Neural crest cell (in vitro differentiated cells): ENCODE measurements around a stretch of chr1.

- PRO-cap = no peak
These were observed 31.8 kb upstream of the CD2 start for GRCh38 chr1:116722395-116722770.

DNA sequence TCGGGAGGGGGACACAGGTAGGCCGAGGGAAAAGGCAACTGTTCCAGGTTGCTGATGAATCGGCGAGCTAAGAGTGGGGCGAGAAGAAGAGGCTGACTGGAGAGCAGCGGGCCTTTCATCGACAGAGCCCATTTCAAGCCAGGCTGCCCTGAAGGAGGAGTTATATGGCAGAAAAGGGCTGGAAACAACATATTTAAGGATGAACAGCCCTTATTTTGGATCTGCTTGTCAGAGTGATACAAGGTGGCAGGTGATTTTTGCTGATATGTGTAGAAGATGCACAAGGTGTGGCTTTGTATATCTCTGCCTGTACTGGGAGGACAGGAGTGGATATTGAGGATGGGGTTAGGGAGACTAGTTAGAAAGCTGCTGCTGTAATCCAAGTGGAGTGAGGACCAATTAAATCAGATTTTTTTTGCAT lies 1.0 kb downstream of the CD2 start:
- PRO-cap = no peak

DNA sequence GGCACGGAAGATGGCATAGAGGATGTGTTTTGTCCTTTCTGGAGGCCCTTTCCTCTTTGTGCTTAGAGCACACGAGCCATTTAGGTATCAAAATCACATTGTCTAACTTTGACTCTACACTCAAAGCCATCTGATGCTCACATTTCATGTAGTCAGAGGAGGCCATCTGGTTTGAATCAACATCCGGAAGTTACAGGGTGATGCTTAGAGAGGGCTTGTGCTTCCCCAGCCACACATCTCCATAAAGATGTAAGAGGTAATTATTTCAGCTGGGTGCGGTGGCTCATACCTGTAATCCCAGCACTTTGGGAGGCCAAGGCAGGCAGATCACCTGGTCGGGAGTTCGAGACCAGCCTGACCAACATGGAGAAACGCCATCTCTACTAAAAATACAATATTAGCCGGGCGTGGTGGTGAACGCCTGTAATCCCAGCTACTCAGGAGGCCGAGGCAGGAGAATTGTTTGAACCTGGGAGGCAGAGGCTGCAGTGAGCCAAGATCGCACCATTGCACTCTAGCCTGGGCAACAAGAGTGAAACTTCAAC lies 12.9 kb downstream of the CD2 start:
- PRO-cap = no peak

DNA sequence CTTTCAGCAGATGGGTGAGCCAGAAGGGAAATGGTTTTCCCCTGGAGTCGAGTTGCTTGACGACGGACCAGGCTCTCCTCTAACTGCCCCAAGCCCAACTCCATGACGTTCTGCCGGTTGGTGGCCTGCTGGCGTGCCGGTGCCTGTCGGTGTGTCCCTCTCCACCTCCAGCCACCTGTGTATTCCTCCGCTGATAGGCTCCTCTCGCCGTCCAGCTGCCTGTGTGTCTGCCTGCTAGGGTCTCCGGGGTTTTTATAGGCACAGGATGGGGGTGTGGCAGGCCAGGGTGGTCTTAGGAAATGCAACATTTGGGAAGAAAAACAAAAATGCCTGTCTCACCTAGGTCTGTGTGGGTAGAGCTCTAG lies 34.3 kb upstream of the PTGFRN start:
- PRO-cap = no peak

- PRO-cap = no peak
These were observed 1.8 kb downstream of the TENT5C start for GRCh38 chr1:117607383-117608212.

GRCh38 chr1:117800188-117800387 lies 129.3 kb downstream of the GDAP2 start:
- PRO-cap = no peak

GRCh38 chr1:119380867-119381387 lies 12.3 kb downstream of the HAO2 start:
- PRO-cap = no peak

DNA sequence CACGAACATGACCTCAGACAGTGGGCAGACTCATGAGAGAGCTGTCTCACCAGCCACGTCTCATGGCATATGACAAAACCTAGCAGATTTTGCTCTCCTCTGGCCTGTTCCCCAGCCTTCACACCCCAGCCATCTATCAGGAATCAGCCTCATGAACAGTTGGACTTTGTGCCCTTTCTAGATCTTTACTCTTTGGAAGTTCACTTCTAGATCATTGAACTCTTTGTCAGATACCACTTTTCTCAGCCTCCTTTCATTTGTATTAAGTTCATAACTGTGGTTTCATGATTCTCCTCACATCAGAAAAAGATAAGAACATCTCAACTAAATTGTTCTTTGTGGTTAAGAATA lies 14.2 kb upstream of the HSD3B1 start:
- PRO-cap = no peak

GRCh38 chr1:119604972-119605419 lies 43.1 kb downstream of the ZNF697 start:
- PRO-cap = no peak

DNA sequence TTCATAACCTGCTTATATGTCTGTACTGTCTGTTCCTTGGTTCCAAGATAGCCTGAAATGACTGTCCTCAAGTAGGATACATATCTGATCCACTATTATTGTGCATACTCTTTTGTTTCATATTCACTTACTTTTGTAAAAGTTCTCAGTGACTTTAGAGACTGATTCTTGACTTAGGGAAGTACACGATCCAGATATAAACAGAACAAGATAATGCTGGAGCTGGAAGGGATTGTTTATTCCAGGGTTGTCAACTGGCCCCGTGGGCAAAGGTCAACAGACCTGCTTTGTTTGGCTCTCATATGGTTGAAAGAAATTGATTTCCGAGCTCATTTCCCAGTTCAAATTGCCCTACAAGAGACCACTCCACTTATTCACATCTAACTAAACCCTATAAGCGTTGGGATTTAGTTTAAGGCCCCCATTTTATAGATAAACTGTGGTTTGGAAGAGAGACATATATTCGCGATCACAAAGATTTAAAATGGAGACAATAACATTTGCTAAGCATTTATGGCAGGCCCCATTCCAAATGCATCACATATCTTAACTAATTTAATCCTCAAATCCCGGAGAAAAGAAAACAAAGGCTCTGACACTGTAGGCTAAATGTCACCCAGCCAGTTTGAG lies 20.8 kb downstream of the REG4 start:
- PRO-cap = no peak

- PRO-cap = no peak
These were observed 77.7 kb upstream of the ADAM30 start for GRCh38 chr1:119973912-119974537.

- PRO-cap = no peak
These were observed 56.5 kb upstream of the SEC22B start for GRCh38 chr1:120232751-120233274.

- PRO-cap = unidirectional peak, plus-strand start at chr1:120341067
These were observed 74.2 kb upstream of the NBPF8 start for GRCh38 chr1:120340504-120341230.

- PRO-cap = no peak
These were observed 18.3 kb downstream of the NBPF8 start for GRCh38 chr1:120432912-120433811.

DNA sequence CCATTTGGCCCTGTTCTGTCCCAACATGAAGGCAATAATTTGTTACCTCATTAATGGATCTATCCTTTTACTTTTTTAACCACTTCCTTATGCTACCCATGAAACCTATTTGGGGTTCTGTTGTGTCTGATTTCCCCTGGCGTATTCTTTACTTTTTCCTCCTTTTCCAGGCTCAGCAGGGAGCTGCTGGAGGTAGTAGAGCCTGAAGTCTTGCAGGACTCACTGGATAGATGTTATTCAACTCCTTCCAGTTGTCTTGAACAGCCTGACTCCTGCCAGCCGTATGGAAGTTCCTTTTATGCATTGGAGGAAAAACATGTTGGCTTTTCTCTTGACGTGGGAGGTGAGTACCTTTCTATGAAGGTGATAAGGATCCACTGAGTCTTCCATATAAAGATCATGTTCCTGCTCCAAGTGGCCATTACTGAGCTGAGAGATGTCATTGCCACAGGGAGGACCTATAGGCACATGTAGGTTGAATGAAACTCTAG lies 49.4 kb downstream of the NBPF8 start:
- PRO-cap = no peak

GRCh38 chr1:120543860-120544510 lies 129.2 kb downstream of the NBPF8 start:
- PRO-cap = no peak

- PRO-cap = no peak
These were observed 51.8 kb downstream of the PPIAL4A start for GRCh38 chr1:120941277-120941883.

GRCh38 chr1:121117737-121118237 lies 66.4 kb downstream of the FAM72B start:
- PRO-cap = no peak

DNA sequence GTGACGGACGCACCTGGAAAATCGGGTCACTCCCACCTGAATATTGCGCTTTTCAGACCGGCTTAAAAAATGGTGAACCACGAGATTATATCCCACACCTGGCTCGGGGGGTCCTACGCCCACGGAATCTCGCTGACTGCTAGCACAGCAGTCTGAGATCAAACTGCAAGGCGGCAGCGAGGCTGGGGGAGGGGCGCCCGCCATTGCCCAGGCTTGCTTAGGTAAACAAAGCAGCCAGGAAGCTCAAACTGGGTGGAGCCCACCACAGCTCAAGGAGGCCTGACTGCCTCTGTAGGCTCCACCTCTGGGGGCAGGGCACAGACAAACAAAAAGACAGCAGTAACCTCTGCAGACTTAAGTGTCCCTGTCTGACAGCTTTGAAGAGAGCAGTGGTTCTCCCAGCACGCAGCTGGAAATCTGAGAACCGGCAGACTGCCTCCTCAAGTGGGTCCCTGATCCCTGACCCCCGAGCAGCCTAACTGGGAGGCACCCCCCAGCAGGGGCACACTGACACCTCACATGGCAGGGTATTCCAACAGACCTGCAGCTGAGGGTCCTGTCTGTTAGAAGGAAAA lies 217.0 kb downstream of the SRGAP2C start:
- PRO-cap = unidirectional peak, minus-strand start at position 141 of the sequence; unidirectional peak, minus-strand start at position 154 of the sequence

DNA sequence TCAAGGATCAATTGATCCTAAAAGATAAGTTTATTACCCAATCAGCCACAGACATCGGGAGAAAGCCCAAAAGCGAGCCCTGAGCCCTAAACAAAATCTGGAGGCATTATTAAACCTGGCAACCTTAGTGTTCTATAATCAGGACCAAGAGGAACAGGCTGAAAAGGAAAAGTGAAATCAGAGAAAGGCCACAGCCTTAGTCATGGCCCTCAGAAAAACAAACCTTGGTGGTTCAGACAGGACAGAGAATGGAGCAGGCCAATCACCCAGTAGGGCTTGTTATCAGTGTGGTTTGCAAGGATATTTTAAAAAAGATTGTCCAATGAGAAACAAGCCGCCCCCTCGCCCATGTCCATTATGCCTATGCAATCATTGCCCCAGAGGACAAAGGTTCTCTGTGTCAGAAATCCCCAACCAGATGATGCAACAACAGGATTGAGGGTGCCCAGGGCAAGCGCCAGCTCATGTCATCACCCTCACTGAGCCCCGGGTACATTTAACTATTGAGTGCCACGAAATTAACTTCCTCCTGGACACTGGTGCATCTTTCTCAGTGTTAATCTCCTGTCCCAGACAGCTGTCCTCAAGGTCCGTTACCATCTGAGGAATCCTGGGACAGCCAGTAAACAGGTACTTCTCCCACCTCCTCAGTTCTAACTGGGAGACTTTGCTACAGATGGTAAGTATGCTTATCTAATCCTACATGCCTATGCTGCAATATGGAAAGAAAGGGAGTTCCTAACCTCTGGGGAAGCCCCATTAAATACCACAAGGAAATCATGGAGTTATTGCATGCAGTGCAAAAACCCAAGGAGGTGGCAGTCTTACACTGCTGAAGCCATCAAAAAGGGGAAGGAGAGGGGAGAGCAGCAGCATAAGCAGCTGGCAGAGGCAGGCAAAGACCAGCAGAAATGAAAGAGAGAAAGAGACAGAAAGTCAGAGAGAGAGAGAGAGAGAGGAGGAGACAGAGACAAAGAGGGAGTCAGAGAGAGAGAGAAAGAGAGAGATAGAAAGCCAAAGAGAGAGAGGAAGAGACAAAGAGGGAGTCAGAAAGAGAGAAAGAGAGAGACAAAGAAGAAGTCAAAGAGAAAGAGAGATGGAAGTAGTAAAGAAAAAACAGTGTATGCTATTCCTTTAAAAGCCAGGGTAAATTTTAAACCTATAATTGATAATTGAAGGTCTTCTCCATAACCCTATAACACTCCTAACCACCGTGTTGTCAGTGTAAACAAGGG lies 326.9 kb downstream of the SRGAP2C start:
- PRO-cap = no peak